ENCODE measurements around a stretch of chr4.

- RRBS = no CpG with 5 or more reads among the region's 18 CpGs
These were observed 5.7 kb upstream of the S100P start for GRCh38 chr4:6687802-6688633.

DNA sequence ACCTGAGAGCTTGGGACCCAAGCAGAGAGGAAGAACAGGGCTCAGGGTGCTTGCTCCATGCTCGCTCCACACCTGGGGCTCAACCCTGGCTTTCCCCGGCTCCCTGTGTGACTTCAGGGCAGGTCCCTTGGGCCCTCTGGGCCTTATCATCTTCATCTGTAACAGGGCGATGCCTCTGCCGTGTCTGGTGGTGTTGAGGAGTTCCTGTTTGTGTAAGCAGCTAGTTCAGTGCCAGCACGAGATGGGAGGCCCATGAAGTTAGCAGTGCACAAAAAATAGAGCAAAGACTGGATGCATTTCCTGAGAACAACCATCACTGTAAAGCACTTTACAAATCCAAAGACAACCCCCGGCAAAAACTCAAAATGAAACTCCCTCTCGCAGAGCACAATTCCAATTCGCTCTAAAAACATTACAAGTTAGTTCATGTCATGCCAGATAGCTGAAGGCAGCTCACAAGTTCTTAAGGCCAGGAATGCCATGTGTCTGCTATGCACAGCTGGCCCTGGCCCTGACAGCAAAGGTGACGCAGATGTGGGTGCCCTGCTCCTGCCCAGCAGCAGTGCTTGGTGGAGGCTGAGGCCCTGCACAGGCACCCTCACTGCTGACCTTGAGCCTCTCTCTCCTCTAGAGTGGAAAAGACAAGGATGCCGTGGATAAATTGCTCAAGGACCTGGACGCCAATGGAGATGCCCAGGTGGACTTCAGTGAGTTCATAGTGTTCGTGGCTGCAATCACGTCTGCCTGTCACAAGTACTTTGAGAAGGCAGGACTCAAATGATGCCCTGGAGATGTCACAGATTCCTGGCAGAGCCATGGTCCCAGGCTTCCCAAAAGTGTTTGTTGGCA is 2.8 kb downstream of the S100P start:
- RRBS = no CpG with 5 or more reads among the region's 13 CpGs

GRCh38 chr4:6733114-6734035 is 17.4 kb downstream of the BLOC1S4 start:
- RRBS = no CpG with 5 or more reads among the region's 30 CpGs

DNA sequence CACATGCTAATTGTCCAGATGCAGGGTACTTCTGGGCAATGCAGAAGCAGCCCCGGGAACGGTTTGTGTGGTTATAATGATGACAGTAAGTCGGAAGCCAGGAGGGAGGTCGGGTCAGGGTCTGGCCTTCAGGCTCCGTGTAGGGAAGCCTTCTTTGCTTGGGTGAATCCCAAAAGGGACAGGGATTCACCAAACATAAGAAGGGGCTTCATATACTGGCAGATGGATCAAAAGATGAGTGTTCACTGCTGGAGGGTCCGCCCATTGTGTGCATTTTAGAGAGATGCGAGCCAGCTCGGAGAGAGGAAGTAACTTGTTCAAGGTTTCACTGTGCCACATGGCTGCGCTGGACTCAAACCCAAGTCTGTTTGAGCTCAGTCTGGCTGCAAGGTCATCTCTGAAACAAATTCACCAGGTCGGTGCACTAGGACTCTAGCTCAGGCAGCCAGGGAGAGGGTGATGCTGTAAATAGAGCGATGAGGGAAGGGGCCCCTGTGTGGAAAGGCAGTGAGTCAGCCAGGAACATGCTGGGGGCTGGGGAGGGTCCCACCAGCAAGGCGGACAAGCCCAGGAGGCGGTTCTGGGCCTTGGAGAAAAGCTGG is 4.7 kb upstream of the KIAA0232 start:
- RRBS = 80% methylated on average over 1 of the region's 13 CpGs

- RRBS = no CpG with 5 or more reads among the region's 12 CpGs
These were observed 13.4 kb downstream of the KIAA0232 start for GRCh38 chr4:6795739-6796535.

DNA sequence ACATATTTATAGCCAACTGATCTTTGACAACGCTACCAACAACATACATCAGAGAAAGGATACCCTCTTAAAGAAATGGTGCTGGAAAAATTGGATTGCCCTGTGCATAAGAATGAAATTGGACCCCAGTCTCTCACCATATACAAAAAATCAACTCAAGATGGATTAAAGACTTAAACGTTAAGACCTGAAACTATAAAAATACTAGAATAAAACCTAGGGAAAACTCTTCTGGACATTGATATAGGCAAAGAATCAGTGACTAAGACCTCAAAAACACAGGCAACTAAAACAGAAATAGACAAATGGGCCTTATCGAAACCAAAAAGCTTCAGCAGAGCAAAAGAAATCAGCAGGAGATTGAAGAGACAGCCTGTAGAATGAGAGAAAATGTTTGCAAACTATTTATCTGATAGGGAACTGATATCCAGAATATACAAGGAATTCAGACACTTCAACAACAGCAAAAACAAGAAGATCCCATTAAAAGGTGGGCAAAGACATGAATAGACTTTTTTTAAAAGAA is 27.8 kb downstream of the KIAA0232 start:
- RRBS = no CpG with 5 or more reads among the region's 3 CpGs

GRCh38 chr4:6856942-6857475 is 52.6 kb upstream of the TBC1D14 start:
- RRBS = no CpG with 5 or more reads among the region's 3 CpGs

- RRBS = no CpG with 5 or more reads among the region's 7 CpGs
These were observed 46.8 kb upstream of the TBC1D14 start for GRCh38 chr4:6862700-6863381.

- RRBS = 3% methylated on average over 3 of the region's 16 CpGs
These were observed 23.5 kb upstream of the TBC1D14 start for GRCh38 chr4:6885858-6886738.

GRCh38 chr4:6916294-6917122 is 6.9 kb downstream of the TBC1D14 start:
- RRBS = 90% methylated on average over 2 of the region's 20 CpGs

GRCh38 chr4:6934636-6934979 is 25.0 kb downstream of the TBC1D14 start:
- RRBS = no CpG with 5 or more reads among the region's 5 CpGs

DNA sequence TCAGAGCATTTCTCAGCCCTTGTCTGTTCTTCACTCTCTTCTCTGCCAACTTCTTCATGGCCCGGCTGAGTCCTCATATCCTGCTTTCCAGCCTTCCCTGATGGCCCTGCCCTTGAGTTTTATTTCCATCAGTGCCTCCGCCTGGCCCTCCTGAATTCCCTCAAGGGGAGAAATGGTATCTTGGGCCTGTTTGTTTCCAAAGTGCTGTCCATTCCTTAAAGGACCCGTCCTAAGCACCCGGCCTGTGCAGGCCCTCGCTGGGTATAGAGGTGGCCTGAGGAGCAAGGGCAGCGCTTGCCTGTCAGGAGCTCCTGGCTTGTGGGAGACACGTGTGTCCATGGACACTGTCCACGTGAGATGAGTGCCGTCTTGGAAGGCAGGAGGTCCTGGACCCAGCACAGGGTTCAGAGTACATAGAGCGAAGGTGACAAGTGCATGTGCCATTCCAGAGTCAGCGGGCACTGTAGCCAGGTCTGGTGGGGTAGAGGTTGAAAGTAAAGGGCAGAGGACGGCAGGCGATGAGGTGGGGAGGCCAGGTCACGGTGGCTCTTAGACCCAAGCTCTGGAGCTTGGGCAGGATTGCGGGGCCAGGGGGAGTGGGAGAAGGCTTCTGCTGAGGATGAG is 28.1 kb downstream of the CCDC96 start:
- RRBS = no CpG with 5 or more reads among the region's 15 CpGs

DNA sequence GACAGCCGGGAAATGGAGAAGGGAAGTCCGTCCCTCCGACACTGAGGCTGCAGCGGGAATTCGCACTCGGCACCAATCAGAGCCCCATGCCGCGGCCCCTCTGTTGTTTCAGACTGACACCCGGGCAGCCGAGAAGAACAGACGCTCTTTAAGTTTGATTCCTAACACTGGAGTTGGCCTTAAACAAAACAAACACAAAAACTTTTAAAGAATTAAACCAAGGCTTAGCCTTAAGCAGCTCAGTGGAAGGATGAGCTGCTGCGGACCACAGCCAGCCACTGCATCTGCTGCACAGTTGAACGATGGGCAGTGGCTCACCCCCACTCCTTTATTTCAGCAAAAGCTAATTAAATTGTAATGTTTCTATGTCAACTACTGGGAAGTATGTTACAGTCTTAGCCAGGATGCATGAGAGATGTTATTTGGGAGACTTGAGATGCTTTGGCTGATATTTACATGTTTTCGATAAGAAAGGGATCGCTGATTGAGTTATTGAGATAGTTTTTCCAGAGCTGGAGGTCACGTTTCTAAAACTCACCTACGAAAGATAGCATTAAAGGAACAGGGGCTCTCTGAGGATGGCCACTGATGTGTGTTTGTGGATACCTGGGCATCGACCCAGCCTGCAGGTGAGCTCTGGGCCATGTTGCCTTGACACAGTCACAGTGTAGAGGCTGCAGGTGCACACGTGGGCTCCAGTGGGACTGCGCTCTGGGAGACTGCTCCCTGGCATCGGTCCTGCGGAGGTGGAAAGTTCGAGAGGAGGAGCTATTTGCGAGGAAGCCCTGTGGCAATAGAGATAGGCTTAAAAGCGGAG is 12.2 kb downstream of the CCDC96 start:
- RRBS = no CpG with 5 or more reads among the region's 25 CpGs

- RRBS = no CpG with 5 or more reads among the region's 25 CpGs
These were observed 9.5 kb downstream of the TADA2B start for GRCh38 chr4:7052373-7053418.

- RRBS = no CpG with 5 or more reads among the region's 39 CpGs
These were observed 10.9 kb downstream of the TADA2B start for GRCh38 chr4:7053876-7054656.

- RRBS = 98% methylated on average over 4 of the region's 27 CpGs
These were observed 11.6 kb downstream of the TADA2B start for GRCh38 chr4:7054657-7055257.

DNA sequence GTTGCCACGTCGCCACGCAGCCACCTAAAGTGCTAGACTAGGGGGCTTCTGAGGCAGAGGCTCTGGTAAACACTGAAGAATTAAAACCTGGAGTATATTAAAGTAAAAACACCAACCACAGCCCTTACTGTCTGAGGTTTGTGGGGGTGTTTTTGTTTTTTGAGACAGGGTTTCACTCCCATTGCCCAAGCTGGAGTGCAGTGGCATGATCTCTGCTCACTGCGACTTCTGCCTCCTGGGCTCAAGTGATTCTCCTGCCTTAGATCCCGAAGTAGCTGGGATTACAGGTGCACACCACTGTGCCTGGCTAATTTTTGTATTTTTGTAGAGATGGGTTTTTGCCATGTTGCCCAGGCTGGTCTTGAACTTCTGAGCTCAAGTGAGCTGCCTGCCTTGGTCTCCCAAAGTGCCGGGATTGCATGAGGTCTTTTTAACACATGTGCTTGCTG is 59.9 kb upstream of the SORCS2 start:
- RRBS = no CpG with 5 or more reads among the region's 6 CpGs

GRCh38 chr4:7344554-7345055 is 90.1 kb downstream of the PSAPL1 start:
- RRBS = no CpG with 5 or more reads among the region's 9 CpGs

DNA sequence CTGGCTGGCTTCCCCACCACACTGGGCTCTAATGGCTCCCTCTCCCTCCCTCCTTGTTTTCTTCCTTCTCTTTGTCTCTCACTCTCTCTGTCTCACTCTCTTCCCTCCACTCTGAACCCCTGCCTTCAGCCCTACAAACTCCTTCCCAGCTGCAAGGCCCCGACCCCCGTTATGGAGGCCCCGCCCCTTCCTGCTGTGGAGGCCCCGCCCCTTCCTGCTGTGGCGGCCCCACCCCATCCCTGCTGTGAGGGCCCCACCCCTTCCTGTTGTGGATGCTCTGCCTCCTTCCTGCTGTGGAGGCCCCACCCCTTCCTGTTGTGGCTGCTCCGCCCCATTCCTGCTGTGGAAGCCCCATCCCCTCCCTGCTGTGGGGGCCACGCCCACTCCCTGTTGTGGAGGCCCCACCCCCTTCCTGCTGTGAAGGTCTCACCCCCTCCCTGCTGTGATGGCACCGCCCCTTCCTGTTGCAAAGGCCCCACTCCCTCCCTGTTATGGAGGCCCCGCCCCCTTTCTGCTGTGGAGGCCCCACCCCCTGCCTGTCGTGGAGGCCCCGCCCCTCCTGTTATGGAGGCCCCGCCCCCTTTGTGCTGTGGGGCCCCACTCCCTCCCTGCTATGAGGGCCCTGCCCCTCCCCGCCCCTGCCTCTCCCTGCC is 104.9 kb upstream of the PSAPL1 start:
- RRBS = no CpG with 5 or more reads among the region's 13 CpGs

DNA sequence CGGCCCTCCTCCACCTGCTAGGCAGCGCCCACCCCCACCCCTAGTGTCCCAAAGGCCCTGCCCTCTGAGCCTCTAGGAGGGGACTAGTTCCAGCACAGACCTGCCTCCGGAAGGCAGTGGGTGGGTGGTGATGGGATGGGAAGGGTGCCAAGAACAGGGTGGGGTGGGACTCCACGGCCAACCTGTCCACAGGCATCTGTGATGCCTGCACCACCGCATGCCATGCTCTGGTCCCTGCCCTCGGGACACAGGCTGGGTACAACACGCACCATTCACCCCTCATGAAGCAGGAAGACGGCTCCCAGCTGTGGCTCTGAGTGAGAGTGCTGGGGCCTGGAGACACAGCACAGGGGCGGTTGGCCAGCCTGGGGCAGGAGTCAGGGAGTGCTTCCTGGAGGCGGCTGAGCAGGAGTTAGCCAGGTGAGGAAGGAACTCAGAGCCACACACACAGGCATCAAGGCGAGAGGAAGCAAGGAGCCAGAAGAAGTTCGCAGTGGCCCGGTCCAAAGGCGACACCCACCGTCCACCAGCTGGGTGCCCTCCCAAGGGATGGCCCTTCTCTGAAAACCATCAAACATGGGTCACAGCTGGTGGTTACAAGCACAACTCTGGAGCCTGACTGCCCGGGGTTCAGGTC is 243.2 kb upstream of the PSAPL1 start:
- RRBS = no CpG with 5 or more reads among the region's 16 CpGs

All from choroid plexus epithelial cell (primary cell).